Epithelial cell of prostate (primary cell): ENCODE results near the genes NPLOC4, GCGR and MAFG.

- RRBS = no CpG with 5 or more reads among the region's 10 CpGs
Observed at GRCh38 chr17:81573608-81574050, 21.5 kb upstream of the FAAP100 start.

DNA sequence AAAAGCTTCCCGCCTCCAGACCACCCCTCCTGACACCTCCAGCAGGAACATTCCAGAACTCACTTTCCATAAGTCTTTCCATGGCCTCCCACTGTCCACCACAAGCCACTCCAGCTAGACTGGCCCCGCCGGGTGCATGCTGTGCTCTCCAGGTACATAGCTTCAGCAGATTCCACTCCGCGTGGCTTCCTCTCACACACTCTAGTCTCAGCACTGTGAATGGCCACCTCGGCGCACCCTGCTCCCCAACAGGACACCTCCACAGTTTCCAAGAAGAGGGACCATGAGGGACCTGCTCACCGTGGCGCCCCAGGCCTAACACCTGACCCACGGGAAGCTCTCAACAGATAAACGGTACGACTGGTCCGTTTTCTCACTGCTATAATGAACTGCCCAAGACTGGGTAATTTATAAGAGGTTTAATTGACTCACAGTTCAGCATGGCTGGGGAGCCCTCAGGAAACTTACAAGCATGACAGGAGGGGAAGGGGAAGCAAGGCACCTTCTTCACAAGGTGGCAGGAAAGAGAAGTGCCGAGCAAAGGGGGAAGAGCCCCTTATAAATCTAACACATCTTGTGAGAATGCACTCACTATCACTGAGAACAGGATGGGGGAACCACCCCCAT lies 26.1 kb upstream of the FAAP100 start:
- RRBS = no CpG with 5 or more reads among the region's 14 CpGs

DNA sequence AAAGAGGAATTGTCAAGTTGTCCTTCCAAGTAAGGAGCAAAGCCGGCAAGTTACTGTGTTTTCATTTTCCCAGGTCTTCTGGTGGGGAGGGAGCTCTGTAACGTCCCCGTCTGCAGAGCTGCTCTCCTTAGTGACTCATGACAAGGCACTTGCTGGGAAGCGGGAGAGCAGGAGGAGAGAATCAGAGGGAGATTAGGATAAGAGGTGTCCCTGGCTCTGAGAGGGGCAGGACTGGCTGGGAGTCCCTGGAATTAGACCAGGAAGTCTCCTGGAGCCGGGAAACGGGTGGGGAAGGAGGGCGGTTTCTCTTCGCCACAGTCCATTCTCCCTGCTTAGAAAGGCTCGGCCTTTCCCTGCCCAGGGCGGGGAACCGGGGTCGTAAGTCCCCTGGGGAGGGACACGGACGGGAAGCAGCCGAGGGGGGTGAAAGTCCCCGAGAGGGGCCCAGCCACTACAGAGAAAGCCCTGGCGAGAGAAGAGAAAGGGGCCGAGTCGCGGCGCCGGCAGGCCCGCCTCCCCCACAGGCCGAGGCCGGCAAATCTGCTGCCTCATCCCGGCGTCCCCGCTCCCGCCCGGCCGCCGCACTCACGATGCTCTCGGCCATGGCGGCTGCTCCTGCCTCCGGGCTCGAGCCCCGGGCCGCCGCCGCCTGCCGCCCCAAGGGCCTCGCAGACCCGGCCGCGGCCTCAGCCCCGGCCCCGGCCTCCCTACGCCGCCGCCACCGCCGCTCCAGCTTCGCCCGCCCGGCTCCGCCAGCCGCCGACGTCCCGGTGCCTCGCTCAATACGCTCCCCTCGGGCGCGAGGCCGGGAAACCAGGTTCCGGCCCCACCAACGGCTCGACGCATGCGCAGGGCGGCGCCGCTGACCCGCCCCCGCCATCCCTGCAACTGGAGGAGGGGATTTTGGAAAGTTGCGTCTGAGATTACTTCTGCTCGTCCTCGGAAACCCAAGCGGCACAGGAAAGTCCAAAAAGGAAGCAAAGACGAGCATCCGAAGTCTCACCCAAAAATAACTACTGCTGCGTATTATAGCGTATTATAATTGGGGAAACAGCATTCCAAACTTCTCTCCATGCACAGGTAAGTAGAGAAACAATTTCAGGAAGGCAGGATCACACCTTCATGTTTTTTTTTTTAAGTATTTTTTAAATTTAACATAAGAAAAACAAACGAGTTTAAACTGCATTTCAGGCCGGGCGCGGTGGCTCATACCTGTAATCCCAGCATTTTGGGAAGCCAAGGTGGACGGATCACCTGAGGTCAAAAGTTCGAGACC lies at the start of gene NPLOC4:
TSS of gene NPLOC4 (minus strand) at position 786 of the 1,276 bp plus-strand sequence.
- RRBS = 1% methylated on average over 26 of the region's 91 CpGs

GRCh38 chr17:81653369-81653900 lies 2.9 kb downstream of the PDE6G start:
- RRBS = 6% methylated on average over 2 of the region's 17 CpGs

DNA sequence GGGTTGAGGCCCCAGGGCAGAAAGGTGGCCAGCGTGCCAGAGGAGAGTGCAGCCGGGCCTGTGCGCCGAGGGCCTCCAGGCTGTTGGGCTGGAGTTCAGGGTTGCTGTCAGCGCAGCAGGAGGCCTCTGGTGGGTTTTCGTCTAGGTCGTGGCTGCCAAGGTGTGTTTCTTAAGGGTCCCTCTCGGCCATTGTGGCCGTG lies 5.3 kb downstream of the HGS start:
- RRBS = 75% methylated on average over 2 of the region's 9 CpGs

DNA sequence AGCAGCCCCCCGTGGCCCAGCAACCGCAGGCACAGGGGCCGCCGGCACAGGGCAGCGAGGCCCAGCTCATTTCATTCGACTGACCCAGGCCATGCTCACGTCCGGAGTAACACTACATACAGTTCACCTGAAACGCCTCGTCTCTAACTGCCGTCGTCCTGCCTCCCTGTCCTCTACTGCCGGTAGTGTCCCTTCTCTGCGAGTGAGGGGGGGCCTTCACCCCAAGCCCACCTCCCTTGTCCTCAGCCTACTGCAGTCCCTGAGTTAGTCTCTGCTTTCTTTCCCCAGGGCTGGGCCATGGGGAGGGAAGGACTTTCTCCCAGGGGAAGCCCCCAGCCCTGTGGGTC lies 1.7 kb upstream of the MRPL12 start:
- RRBS = 64% methylated on average over 9 of the region's 14 CpGs

DNA sequence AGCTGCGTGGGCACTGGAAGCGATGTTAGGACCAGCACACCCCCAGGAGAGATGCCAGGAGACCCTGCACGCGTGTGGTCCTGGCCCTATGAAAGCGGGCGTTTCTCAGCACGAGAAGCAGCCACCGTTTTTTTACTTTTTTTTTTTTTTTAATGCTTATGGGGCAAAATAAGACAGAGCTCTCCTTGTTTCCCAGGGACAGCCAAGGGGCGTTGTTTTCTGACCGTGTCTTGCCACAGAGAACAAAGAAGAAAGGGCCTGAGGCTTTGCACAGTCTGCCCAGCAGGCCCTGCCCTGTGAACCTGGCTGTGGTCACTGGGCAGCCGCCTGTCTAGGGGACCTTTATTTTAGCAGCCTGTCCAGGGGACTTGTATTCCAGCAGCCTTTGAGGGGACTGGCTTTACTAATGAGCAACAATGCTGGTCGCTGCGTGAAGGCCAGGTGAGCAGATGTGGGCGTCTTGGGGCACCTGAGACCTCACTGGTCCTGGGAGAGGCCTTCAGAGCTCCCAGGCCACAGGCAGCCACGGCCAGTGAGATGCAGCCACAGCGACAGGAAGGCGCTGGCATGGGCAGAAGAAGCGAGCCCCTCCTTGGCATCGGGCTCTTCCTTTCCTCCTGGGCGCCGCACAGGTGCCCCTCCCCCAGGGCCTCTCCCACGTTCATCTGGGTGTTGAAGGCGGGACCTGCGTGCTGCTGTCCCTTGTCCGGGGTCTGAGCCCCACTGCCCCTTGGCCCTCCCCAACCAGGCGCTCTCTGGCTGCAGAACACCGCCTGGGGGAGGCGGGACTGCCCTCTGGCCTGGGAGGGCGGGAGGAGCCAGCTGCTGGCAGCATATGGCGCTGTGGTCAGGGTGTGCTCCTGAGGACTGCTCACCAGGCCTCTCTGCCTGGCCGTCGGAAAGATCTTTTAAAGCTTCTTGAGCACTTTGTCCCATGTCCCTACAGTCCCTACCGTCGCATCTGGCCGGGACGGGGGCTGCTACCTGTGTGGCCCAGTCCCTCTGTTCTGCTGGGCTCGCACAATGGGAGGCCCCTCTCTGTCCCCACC lies 1.3 kb downstream of the SLC25A10 start:
- RRBS = no CpG with 5 or more reads among the region's 37 CpGs

DNA sequence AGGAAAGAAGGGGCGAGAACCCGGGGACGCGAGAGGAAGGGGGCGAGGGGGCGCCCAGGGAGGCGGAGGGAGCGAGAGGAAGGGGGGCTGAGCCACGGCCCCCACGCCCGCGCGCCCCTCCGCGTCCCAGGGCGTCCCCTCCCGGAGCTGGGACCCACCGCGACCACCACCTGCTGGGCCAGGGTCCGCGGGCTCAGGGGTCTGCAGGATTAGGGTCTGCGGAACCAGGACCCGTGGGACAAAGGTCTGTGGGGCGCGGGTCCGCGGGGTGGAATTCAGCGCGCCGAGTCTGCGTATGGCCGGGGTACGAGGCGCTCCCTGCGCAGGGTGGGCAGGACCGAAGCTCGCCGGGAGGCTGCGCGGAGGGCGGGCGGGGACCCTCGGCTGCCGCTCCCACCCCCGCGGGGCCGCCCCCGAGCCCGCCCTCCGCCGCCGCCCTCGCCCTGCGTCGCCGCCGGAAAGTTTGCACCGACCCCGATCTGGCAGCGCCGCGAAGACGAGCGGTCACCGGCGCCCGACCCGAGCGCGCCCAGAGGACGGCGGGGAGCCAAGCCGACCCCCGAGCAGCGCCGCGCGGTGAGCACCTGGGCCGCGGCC lies at the start of gene GCGR:
TSS of gene GCGR (plus strand) at position 477 of the 597 bp plus-strand sequence.
- RRBS = 1% methylated on average over 30 of the region's 80 CpGs

GRCh38 chr17:81809367-81809908 lies 5.5 kb downstream of the GCGR start:
- RRBS = no CpG with 5 or more reads among the region's 13 CpGs

DNA sequence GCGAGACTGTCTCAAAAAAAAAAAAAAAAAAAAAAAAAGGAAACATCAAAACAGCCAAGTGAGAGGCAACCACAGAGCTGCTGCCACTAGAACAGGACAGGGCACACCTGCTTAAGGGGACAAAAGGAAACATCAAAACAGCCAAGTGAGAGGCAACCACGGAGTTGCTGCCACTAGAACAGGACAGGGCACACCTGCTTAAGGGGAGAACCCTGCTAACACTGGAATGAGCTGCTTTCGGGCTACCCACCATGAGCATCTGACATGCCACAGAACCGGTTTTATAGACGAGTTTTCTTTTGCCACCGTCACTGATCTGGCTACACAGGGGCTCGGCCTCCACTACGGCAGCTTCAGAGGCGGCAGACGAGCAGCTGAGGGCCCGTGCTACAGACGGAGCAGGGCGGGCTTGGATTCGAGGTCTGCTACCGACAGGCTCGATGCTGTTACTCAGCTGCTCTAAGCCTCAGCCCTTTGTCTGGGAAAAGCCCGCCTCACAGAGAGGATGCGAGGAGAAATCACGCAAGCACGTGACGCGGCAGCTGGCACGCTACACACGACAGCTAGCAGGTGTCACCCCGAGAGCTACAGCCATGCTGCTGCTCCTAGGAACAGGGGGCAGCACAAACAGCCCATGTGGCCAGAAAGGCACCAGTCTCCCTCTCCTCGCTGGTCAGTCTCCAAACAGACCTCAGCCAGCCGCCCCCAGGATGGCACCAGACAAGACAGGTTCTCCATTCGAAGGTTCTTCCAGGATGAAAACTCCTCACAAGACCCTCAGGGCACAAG lies 1.9 kb downstream of the P4HB start:
- RRBS = no CpG with 5 or more reads among the region's 28 CpGs

- RRBS = 64% methylated on average over 5 of the region's 47 CpGs
Observed at GRCh38 chr17:81912139-81913283, 1.3 kb upstream of the PCYT2 start.

- RRBS = 64% methylated on average over 1 of the region's 10 CpGs
Observed at GRCh38 chr17:81920368-81920906, 2.5 kb upstream of the SIRT7 start.

DNA sequence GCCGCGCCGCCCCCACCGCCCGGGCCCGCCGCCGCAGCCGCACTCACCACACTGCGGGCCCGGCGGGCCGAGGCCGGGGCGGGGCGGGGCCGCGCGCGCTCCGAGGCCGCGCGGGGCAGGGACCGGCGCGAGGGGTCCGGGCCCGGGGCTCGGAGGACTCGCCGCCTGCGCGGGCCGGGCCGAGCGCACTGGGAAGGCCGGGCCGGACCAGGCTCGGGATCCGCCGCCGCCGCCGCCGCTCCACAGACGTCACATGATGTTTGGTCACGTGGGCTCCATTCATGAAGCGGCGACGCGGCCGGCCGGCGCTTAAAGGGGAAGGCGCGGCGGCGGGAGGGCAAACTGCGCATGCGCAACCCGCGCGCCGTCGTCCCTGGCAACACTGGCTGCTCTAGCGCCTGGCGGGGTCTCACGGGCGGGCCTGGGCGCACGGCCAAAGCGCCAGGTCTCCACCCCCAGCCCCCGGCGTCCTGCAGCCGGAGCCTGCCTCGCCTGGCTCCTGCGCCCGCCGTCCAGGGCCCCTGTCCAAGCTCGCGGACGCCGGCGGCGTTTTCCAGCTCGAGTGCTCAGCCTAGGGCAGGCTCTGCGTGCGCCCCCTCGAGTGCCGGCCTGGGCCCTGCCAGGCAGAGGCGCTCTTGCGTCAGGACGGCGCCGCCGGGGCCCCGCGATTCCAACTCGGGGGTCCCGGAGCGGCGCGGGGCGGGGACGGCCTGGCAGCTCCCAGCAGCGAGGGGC lies at the start of gene MAFG:
TSS of gene MAFG (minus strand) at position 255 of the 735 bp plus-strand sequence.
- RRBS = under 1% methylated on average over 41 of the region's 107 CpGs

- RRBS = 15% methylated on average over 2 of the region's 28 CpGs
Observed at GRCh38 chr17:82021421-82022321, 1.0 kb downstream of the CENPX start.

- RRBS = 5% methylated on average over 40 of the region's 50 CpGs
Observed at GRCh38 chr17:82031891-82032441, 488 bp downstream of the RAC3 start.

DNA sequence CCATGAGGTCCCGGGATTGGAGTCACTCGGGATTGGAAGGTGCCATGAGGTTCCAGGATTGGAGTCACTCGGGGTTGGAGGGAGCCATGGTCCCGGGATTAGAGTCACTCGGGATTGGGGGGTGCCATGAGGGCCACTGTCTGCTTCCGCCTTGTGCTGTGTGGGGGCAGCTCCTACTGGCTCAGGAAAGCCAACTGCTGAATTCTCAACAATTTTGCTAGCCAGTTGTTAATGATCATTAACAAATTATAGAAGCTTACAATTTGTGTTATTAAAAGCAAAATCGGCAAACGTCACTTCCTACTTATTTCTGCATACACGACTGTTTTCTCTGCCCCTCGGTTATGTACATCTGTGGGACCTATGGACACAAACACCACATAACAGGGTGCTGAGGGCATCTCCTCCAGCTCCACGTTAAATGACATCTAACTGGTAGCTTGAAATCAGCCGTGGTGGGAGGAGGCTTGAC lies 2.6 kb downstream of the DCXR start:
- RRBS = 90% methylated on average over 2 of the region's 12 CpGs

DNA sequence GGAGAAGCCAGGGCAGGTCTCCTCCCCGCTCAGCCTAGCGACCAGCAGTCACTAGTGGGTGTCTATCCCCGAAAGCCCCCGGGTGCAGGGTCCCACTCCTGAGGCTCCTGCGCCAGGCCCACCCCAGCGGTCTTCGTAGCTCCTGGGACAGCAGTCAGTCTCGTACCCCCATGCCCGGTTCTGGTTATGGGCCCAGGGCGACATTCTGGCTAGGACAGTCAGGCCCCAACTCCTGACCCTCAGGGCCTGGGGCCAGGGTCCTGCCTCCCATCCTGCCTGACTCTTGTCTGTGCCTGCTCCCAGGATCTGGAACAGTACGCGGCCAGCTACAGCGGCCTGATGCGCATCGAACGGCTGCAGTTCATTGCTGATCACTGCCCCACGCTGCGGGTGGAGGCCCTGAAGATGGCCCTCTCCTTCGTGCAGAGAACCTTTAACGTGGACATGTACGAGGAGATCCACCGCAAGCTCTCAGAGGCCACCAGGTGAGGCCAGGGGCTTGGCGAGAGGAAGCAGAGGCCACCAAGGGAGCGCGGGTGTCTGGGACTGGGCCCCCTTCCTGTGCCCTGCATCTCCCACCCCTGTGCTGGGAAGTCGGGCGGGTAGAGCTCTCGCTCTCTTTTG lies 2.0 kb downstream of the GPS1 start:
- RRBS = 96% methylated on average over 4 of the region's 28 CpGs

- RRBS = no CpG with 5 or more reads among the region's 30 CpGs
Observed at GRCh38 chr17:82056468-82057114, 4.9 kb downstream of the GPS1 start.

GRCh38 chr17:82077109-82077668 lies 11.6 kb upstream of the DUS1L start:
- RRBS = no CpG with 5 or more reads among the region's 17 CpGs

DNA sequence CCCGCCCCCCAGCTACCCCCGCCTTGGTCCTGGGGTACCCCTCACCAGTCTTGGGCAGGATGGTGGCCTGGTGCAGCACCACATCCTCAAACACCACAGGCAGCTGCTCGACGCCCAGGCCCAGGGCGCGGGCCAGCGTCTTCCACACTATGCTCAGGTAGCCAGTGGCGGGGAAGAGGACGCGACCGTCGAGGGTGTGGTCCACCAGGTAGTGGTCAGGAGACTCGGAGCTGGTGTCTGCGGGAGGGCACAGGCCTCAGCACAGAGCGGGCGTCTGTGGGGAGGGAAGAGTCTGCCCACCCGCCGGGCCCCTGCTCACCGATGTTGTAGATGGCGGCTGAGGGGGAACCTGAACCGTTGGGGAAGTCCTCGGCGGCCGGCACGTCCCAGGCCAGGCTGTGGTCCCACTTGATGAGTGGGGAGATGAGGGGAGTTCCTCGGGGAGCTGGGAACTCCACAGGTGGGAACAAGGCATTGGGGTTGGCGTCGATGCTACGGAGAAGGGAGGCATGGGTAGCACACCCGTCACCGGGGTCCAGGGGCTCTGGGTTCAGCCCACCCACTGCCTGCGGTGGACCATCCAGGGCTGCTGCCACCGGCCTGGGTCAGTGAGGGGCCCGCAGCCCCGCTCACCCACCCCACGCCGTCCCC lies 9.8 kb downstream of the FASN start:
- RRBS = 91% methylated on average over 12 of the region's 37 CpGs